Tibial nerve (tissue), 3 donors: Measurements from ENCODE around the genes CDPF1 and TTC38.

GRCh38 chr22:46213976-46214502, 36.1 kb downstream of the CDPF1 start:
- PRO-cap: no peak
- RAMPAGE, long total RNA, 3 experiments: no peak in any of the 3 experiments

- PRO-cap: no peak
- RAMPAGE, long total RNA, 3 experiments: no peak in any of the 3 experiments
Observed at GRCh38 chr22:46233357-46233735, 16.7 kb downstream of the CDPF1 start.

DNA sequence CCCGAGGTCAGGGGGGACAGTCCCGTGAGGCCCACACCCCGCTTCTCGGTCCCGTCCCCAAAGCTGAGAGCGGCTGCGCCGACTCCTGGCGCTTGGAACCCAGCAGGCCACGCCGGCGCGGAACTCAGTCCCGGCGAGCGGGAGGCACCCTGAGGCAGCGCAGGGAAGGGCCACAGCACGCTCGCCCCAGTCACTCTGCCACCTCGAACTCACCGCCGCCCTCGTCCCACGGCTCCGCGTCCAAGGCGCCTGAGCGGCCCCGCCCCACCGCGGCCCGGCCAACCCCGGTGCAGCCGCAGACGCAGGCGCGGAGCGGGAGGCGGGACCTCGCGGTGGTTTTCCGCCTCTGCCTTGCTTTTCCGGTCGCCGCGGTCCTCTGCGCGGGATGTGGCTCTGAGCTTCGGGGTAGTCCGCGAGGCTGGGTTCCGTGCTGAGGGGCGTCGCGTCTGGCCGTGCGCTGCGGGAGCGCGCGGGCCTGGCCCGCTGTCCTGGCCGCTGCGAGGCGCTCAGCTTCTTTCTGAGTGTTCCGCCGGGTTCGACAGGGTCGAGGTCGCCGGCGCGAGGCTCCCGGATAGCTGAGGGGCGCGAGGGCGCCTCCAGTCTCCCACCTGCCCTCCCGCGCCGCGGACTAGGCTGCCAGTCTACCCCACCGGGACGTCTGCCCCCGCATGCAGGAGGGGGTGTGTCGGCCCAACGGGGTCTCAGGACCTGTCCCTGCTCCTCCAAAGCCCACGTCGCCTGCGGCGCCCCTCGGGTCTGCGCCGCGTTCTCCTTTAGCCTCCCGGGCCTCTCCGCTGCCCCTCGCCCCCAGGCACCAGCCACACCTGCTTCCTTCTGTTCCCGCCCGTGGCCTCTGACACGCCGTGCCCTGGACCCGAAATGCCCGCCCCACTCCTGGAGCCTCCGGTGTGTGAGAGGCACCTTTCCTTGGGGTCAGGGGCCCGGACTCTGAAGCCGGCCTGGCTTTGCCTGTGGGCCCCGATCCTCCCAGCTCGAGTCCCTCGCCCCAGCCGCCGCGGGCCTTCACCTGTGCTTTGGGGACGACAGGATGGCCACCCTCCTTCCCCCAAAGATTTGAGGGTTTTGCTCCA, at the start of gene CDPF1:
Gene CDPF1 (minus strand): TSS at position 251 of the 1,091 bp plus-strand sequence.
- PRO-cap: bidirectional peak, plus-strand start at position 354 of the sequence, minus-strand start at position 197 of the sequence
- RAMPAGE, long total RNA, 3 experiments: start-site peak on the plus strand in 1 of 3 experiments, centred at position 331 of the sequence, 8 reads per replicate; start-site peak on the minus strand in 2 of 3 experiments, centred at positions 244 to 251 of the sequence, 31 to 38 reads per replicate

GRCh38 chr22:46267325-46268176, at the start of gene TTC38:
TTC38 (plus strand) TSS chr22:46268008.
- PRO-cap: unidirectional peak, plus-strand start at chr22:46267631; bidirectional peak, plus-strand start at chr22:46268008, minus-strand start at chr22:46267834
- RAMPAGE, long total RNA, 3 experiments: start-site peak on the plus strand in 3 of 3 experiments, at chr22:46268008-46268037 at its widest, 135 to 246 reads per replicate

- PRO-cap: no peak
- RAMPAGE, long total RNA, 3 experiments: no peak in any of the 3 experiments
Observed at GRCh38 chr22:46341703-46342292, 6.3 kb downstream of the TRMU start.

GRCh38 chr22:46376769-46377122, 41.2 kb downstream of the TRMU start:
- PRO-cap: no peak
- RAMPAGE, long total RNA, 3 experiments: no peak in any of the 3 experiments

DNA sequence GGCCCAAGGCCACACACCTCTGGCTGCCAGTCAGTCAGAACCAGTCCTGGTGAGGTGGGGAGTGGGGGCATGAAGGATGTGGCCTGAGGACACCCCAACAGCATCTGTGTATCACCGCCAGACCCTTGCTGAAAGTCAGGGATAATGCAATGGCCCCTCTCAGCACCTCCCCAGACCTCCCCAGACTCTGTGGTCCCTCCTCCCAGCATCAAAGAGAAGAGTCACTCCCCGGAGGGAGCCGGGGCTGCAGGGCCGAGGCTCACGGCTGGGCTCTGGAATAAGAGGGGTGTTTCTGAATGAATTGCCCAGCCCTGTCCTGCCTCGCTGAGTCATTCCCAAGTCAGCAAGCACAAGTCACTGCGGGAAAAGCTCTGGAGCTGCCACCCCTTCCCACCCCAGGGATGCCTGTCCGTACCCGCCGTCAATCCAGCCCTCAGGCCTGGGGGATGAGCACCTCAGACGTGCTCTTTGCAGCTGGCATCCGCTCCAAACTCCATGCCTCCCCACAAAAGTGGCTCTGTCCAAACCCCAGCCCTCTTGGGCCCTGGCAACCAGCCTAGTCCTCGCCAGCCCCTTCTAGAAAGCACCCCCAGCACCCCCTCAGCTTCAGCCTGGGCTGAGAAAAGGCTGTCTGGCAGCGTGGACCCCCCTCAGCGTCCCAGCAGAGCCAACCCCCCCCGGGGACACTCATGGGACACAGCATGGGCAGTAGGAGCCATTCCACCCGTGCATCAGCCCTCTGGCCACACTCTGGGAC, 22.8 kb downstream of the CELSR1 start:
- PRO-cap: no peak
- RAMPAGE, long total RNA, 3 experiments: no peak in any of the 3 experiments

- PRO-cap: unidirectional peak, minus-strand start at chr22:46579016
- RAMPAGE, long total RNA, 3 experiments: no peak in any of the 3 experiments
Observed at GRCh38 chr22:46578524-46579719, 41.3 kb upstream of the GRAMD4 start.

- PRO-cap: no peak
- RAMPAGE, long total RNA, 3 experiments: no peak in any of the 3 experiments
Observed at GRCh38 chr22:46599018-46599198, 21.3 kb upstream of the GRAMD4 start.

DNA sequence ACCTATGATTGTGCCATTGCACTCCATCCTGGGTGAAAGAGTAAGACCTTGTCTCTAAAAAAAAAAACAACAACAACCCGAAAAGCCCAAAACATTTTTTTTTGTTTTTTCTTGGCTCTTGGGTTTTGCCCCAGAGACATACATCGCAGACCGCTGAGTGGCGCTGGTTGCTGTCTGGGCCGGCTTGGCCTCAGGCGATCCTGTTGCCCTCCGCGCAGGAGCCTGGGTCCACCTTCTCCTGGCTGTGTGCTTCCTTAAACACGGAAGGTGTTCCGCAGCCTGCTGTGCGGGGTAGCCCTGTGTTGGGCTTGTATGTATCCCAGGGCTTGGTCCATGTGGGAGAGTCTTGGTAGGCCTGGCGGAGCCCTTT, 11.2 kb upstream of the GRAMD4 start:
- PRO-cap: no peak
- RAMPAGE, long total RNA, 3 experiments: no peak in any of the 3 experiments

- PRO-cap: no peak
- RAMPAGE, long total RNA, 3 experiments: no peak in any of the 3 experiments
Observed at GRCh38 chr22:46651842-46652725, 31.9 kb downstream of the GRAMD4 start.

DNA sequence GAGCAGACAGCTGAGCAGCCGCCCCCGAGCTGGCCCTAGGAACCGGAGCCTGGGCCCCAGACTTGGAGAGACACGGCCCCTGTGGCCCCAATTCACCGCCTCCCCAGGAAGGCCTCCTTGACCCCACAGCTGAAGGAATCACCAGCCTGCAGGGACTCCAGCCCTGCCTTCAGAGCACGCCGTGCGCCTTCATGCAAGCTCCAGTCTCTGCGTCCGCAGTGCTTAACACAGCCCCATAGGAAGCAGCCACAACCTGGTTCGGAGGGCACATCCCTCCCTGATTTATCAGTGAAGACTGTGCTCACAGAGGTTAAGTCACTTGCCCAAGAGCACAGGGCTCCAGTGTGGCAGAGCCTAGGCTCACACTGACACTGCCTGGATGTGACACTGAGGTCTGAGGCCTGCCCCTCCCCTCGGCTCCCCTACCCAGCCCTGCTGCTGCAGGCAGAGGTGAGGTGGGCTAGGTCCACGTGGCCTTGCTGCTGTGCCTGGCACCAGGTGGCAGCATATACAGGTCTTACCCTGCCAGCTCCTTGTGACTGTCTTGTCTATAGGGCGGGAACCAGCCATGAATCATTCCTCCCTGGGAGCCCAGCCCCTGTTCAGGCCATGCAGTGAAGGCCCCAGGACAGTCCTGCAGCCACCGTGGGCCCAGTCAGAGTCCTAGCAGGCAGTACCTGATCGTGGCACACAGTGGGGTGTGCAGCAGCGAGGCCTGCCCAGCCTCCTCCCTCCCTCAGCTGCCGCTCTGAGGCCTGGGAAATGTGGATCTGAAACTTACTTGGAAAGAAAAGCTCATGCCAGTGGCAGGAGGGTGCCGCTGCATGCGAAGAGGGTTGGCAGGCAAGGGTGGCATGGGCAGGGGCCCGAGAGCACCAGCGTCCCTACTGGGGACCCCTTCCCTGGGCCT, 1.0 kb upstream of the CERK start:
- PRO-cap: no peak
- RAMPAGE, long total RNA, 3 experiments: no peak in any of the 3 experiments

- PRO-cap: no peak
- RAMPAGE, long total RNA, 3 experiments: no peak in any of the 3 experiments
Observed at GRCh38 chr22:46757996-46758490, 4.4 kb upstream of the TBC1D22A start.

- PRO-cap: no peak
- RAMPAGE, long total RNA, 3 experiments: no peak in any of the 3 experiments
Observed at GRCh38 chr22:46836117-46836605, 73.7 kb downstream of the TBC1D22A start.

DNA sequence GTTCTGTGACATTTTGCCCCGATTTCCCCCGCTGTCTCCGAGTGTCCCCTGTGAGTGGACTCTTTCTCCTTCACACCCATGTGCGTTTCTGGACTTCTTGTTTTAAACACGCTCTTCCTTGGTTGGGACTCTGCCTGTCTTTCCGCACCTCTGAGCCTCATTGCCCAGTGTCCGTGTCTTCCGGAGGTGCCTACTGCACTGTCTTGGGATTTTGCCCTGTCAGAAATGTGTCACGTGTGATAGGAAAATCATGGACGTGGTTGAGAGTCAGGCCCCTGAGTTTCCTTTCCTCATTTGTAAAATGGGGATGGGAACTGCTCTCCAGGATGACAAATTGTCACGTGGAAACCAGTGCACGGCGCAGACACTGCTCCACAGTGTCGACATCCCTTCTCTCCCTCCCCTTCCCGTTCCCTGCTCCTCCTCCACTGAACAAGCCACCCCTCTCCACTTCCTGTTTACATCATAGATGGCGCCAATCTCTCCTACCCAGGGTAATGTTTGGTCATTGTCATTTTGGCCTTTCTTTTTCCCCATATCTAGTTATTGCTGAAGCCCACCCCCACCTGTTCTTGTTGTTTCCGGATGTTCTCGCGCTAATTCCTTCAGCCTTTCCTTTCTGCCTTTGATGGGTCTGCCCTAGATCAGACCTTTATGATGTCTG, 91.7 kb downstream of the TBC1D22A start:
- PRO-cap: no peak
- RAMPAGE, long total RNA, 3 experiments: no peak in any of the 3 experiments

DNA sequence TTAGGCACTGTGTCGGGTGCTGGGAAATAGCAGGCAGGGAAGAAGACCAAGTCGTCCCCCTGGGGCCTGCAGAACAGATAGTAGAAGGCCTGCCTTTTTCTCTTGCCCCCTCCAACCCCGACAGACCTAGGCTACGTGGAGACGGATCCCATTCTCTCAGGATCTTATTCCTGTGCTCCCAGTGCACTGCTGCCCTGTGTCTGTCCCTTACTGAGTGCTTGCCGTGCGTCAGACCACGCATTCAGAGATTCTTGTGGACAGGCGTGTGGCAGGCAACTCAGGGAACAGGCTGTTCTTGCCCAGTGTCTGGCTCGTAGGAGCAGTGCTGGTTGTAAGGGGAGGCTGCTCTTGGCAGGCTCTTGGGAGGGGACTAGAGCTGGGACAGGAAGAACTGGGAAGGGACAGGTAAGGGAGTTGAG, 118.9 kb downstream of the TBC1D22A start:
- PRO-cap: no peak
- RAMPAGE, long total RNA, 3 experiments: no peak in any of the 3 experiments

DNA sequence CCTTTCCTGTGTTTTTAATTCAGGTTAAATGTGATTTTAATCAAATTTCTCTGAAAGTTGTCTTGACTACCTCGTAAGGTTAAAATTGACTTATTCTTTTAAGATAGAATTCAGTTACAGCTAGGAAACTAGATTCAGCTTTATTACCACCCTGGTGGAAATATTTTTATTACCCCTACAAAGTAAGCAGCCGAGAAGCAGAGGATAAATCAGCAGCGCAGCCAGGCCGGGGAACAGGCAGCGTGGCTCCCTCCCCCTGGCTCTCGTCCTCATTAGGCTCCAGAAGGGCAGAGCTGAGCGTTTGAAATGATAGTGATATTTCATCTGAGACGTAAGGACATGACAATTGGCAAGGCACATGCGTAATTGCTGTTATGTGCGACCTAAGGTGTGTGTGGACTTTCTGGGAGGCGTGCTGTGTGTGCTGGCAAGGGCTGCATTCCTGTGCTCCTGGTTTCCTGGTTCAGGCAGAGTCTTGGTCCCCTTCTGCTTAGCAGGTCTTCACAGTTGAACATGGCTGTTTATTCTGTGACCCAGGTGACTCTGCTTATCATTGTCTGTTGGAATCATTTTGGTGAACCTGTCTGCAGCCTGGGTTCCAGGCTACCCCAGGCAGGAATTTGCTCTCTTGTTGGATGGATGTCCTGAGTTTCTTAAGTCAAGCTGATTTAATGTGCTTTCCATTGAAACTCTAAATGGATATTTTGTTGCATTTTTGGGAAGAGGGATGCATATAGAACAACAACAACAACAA, 247.8 kb downstream of the TBC1D22A start:
- PRO-cap: no peak
- RAMPAGE, long total RNA, 3 experiments: no peak in any of the 3 experiments

GRCh38 chr22:47089879-47090160, 327.4 kb downstream of the TBC1D22A start:
- PRO-cap: no peak
- RAMPAGE, long total RNA, 3 experiments: no peak in any of the 3 experiments

GRCh38 chr22:47105508-47106322, 343.3 kb downstream of the TBC1D22A start:
- PRO-cap: no peak
- RAMPAGE, long total RNA, 3 experiments: no peak in any of the 3 experiments

DNA sequence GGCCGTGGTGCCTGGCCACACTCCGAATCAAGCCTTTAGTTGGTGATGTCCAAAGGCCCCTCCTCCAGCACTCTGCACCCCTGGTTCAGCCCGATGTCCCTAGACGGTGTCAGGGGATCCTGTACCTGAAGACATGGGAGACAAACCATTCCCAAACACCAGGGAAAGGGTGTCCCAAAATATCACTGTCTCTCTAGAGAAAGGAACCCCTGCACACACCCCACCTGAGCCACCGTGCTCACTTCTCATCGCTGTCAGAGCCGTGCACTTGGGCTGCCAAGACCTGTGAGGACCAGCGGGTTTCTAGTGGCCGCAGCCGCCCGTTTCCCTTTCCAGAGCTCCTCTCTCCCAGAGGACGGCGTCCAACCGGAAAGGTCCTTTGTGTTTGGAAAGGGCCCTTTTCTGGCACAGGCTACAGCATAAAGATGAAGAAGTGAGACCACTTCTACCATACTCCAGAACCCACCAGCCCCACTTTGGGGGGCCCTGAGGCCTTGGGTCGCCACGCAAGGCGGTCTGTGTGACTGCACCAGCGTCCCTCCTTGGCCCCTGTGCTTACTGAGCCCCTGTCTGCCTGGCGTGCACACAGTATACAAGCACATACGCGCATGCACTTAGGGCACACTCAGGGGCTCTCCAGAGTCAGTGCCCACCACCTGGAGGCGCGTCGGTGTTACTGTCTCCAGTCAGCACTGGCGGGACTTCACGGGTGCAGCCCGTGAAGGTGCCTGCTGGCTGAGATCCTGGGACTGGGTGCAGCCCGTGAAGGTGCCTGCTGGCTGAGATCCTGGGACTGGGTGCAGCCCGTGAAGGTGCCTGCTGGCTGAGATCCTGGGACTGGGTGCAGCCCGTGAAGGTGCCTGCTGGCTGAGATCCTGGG, 381.8 kb downstream of the TBC1D22A start:
- PRO-cap: no peak
- RAMPAGE, long total RNA, 3 experiments: no peak in any of the 3 experiments